Rectum (tissue), 1 donor: Measurements from ENCODE around the genes GNRHR, UGT2B4, OPRPN and MOB1B.

DNA sequence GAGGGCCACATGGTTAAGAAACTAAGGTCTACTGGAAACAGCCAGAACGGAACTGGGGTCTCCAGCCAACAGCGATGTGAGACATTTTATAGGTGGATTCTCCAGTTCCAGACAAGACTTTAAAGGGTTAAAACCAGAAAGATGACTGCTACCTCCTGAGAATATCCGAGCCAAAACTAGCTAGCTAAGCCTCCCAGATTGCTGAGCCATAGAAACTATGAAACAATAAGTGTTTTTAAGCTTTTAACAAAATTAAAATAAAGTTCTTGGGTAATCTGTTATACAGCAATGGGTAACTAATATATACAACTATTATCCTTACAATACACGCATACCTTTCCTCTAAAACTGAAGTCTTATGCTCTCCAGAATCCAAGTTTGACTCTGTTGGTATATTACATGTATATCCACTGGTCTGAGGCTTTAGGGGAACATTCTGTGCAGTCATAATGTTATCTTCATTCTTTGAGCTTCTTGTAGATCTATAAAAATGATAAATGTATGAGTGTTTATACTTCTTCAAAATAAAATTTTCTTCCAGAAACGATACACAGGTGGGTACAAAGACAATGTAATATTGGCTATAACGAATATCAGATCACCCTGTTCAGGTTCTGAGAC lies 38.7 kb downstream of the CENPC start:
- PRO-cap: no peak

- PRO-cap: no peak
Measured at GRCh38 chr4:67721719-67722372, 20.9 kb upstream of the UBA6 start.

DNA sequence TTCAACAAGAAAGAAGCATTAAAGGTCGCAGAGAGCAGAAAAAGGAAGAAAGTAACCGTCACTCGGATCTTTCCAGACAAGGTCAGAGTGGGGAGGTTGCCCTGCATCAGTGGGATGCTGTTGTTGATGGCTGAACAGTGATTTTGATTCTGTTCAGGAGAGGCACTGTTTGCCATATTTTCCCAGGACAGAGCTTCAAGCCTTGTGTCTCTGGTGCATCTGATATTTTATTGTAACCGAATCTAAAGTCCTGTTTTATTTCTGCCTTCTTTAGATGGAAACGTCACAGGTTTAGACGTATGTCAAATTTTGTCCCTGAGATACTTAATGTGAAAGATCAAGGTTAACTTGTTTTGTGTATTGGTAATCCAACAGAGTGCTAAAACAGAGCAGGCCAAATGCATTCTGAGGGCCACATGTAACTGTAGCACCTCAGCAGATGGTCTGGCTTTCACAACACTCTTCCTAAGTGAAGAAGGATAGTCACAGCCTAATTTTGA lies at the start of gene GNRHR:
Gene GNRHR, minus strand, starts transcription at position 229 of the 500 bp plus-strand sequence.
- PRO-cap: no peak

DNA sequence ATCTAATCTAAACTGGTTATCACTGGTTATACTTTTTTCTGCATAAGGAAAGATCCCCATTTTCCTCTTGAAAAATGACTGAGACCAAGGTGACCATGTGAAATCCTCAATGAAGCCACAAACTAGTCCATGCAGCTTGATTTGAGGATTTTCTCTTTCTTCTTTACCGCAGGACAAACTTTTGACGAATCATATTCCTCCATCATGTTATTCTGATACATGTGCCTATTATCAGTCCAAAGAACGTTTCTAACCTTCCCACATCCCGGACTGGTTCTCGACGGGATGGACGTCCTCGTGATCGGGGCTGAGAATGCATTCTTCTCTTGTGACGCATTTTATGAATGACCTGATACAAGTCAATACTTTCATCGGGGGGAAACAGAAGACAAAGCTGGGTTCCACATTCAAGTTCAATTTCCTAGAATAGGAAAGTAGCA lies 27.4 kb downstream of the YTHDC1 start:
- PRO-cap: no peak

DNA sequence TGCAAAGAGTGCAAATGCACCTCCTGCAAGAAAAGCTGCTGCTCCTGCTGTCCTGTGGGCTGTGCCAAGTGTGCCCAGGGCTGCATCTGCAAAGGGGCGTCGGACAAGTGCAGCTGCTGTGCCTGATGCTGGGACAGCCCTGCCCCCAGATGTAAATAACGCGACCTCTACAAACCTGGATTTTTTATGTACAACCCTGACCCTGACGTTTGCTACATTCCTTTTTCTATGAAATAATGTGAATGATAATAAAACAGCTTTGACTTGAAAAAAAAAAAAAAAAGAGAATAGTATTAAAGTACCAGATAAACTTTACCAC lies 26.5 kb upstream of the YTHDC1 start:
- PRO-cap: no peak

DNA sequence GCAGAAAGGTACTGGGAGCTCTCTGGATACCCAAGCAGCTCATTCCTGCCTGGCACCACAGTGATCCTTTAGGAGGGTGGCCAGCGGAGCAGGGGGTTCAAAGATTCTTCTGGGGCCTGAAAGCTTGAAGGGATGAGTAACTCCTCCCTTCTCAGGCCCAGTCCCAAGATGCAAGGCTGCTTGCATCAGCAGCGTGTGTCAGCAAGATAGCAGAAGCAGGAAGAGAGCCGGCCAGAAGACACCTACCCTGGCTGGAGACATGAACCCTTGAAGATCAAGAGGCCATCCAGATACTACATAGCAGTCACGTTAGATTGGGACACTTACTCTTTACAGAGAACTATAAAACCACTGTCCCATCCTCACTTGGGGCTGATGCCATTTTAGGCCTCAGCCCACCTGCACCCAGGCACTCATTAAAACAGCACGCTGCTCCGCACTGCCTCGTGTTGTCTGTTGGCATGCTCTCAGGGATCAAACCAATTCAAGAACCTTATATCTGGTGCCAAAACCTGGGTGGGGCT lies 6.6 kb downstream of the UGT2B17 start:
- PRO-cap: no peak

DNA sequence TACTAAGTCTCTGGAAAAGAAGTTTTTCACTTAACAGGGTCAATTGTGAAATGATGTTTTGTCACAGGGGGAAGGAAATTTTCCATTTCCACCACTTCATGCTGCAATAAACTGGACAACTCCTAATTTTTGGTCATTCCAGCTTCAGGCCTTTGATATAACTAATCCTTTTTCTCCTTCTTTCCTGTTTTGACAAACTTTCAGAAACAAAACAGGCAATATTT lies 45.3 kb downstream of the UGT2B10 start:
- PRO-cap: no peak

DNA sequence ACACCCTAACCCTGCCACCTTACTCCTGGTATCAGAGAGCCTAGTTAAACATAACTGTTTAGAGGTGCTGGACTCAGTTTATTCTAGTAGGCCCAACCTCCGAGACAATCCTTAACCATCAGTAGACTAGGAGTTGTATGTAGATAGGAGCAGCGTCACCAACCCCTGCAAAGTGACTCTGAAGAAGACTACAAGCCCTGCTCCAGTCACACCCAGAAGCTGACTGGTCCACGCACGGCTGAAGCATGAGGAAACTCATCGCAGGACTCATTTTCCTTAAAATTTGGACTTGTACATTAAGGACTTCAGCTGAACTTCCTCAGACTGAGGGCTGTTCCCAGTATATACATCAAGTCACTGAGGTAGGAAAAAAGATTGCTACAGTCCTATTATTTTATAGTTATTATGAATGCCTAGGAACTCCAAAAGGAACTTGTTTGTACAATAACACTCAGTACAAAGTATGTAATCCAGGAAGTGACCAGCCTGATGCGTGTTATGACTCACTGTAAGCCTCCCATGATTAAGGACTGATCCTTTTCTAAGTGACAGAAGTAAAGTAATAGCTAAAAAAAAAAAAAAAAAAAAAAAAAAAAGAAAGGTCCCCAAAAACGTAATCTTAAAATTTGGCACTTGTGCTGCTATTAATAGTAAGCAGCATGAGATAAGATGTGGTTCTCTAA lies 41.6 kb upstream of the UGT2B7 start:
- PRO-cap: no peak

DNA sequence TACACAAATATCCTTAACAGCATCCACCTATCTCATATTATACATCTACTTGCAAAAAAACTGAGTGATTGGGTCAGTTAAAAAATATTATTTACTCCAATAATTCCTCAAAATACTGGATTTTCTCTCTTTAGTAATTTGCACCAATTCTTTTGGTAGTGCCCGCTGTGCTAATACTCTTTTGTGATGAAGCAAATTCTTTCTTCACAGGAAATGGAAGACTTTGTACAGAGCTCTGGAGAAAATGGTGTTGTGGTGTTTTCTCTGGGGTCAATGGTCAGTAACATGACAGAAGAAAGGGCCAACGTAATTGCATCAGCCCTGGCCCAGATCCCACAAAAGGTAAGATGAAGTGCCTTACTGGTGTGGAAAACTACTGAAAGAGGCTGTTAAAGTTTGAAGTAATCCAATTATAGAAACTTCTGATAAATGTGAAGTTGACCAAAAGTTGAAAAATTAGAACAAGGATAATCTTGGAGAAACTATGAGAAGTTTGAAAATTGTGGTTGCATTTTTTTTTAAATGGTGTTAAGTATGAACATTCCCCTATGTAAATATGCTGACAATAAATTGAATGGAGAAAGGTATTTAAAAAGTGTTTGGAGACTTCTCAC lies 6.4 kb downstream of the UGT2B7 start:
- PRO-cap: no peak

- PRO-cap: no peak
Measured at GRCh38 chr4:69495746-69496033, at the start of gene UGT2B4. Gene UGT2B4, minus strand, starts transcription at chr4:69495905.

DNA sequence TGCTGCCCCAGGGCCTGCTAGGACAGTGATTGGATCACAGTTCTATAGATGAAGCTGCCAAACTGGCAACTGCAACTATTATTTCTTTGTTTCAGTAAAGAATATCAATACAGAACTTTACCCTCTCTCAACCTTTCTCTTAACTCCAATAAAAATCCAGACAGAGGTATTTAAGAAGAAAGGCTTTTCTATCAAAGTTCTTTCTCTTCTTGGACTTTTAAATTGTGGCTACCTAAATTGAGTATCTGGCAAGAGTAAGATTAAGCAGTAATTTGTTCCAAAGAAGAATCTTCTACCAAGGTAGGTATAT lies at the start of gene OPRPN:
Gene OPRPN, plus strand, starts transcription at position 200 of the 310 bp plus-strand sequence.
- PRO-cap: no peak

GRCh38 chr4:70768305-70769034 lies 46.7 kb downstream of the RUFY3 start:
- PRO-cap: no peak

DNA sequence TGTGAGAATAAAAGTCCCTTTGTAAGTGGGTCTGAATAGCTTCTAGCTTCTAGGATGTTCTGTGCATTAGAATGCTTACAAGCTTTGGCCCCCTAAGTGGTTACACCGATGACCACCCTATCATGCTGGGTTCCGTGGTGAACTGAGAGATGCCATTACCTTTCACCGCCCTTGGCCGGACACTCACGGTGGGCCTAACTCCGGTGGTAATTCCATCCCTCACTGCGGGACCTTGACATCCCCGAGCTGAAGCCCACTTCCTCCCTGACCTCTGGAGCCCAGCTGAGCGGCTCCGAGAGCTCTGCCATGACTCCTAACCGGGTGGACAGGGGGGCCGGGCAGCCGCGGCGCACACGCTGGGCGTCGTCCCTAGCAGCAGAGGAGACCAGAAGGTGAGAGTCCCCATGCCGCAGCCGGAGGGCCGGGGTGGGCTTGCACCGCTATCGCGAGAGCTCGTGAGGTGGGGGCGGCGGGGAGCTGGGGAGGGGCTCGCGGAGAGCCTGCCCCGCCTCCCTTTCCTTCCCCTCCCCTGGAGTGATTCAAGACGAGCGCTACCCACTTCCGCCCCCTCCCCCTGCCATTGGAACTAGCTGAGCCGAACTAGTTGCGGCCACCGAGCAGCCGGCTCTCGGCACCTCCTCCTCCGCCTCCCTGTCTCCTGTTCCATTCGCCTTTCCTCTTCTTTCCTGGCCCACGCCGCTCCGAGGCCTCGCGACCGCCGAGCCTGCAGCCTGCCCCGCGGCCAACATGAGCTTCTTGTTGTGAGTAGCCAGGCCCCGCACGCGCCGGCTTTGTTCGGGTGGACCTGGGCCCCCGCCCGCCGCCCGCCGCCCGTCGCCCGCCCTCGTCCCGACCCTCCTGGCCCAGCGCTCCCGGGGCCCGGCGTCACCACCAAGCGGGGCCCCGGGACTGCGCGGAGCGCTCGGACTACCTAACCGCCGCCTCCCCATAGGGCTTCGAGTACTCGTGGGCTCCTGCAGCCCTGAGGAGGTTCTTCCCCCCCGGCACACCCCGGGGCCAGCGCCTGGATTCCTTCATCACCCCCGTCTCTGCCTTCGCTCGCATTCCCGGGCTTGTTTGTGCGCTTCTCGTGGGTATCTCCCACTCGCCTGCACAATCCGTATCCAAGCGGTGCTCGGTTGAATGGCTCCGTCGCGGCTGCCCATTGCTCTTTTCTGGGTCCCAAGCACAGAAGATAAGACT lies at the start of gene MOB1B:
Gene MOB1B, plus strand, starts transcription at position 580 of the 1,203 bp plus-strand sequence.
- PRO-cap: bidirectional peak, plus-strand start at position 580 of the sequence, minus-strand start at position 377 of the sequence; bidirectional peak, plus-strand start at position 888 of the sequence, minus-strand start at position 846 of the sequence; unidirectional peak, minus-strand start at position 1,177 of the sequence

GRCh38 chr4:70982456-70983203 lies 10.8 kb upstream of the DCK start:
- PRO-cap: no peak

- PRO-cap: no peak
Measured at GRCh38 chr4:71059182-71059687, 65.8 kb downstream of the DCK start.

GRCh38 chr4:71074562-71075366 lies 81.3 kb downstream of the DCK start:
- PRO-cap: no peak

DNA sequence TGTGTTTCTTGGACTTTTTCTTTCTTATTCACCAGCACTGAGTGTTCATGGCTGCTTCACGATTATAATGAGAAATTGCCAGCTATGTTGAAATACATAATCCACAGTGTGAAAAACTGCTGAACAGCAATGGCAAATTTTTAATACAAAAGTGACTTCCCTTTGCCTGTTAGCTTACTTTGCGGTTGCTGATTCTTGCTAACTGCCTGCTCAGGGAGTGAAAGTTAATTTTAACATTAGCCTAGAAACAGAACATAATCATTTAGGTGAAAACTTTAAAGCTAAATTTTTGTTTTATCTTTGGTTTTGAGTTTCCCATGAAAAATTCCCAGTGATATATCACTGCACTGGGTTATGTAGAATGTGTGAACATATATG lies 1.9 kb upstream of the SLC4A4 start:
- PRO-cap: no peak

DNA sequence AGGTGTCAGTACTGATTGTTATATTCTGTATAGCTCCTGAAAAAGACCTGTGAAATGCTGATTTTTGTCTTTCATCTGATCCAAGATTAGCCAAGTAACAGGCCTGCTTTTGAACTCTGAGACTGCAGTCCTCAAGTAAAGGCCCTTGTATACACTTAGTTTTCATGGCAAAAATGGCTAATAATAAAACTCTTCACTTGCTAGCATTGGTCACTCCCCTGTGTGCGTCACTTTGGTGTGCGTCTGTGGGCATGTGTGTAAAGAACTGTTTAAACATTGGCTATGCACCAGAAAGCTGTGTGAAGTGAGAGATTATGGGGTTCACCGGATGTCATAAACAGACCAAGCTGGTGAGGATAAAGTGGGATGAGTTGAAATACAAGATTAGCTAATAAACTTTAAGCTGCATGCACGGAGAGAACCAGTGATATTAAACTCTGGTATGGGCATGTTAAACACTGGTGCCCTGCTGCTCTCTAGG lies 43.2 kb downstream of the SLC4A4 start:
- PRO-cap: no peak

GRCh38 chr4:71419658-71420355 lies 232.7 kb downstream of the SLC4A4 start:
- PRO-cap: no peak

- PRO-cap: no peak
Measured at GRCh38 chr4:72311906-72312547, 257.0 kb downstream of the ADAMTS3 start.